Placental pericyte (primary cell): ENCODE measurements around the genes SLC35A5 and GRAMD1C.

- CAGE, long polyA plus RNA, result no peak
These were observed 76.1 kb downstream of the CD200 start for GRCh38 chr3:112408954-112409546.

DNA sequence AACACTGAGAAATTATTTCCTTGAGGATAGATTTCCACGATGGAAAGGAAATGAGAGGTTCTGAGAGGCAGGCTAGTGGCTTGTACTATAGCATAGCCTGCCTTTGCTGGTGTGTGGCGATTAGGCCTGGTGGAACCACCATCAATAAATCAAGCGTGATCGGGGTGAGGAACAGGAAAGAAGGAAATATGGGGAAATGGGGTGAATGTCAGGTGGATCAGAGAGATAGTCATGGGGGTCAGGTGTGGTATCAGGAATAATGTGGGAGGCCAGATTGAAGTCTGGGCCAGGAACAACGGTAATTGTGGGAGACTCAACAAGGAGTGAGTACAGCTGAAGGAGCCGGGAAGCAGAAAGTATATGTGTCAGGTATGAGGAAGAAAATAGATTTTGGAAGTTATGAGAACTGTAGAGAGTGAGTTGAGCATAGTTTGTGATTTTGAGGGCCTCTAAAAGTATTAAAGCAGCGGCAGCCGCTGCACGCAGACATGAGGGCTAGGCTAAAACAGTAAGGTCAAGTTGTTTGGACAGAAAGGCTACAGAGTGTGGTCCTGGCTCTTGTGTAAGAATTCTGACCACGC, 80.0 kb downstream of the BTLA start:
- CAGE, long polyA plus RNA, result no peak

- CAGE, long polyA plus RNA, result no peak
These were observed at the start of gene SLC35A5 for GRCh38 chr3:112561810-112562673. SLC35A5 (plus strand) TSS chr3:112562045.

GRCh38 chr3:112635467-112636422, 5.2 kb downstream of the CCDC80 start:
- CAGE, long polyA plus RNA, result no peak

DNA sequence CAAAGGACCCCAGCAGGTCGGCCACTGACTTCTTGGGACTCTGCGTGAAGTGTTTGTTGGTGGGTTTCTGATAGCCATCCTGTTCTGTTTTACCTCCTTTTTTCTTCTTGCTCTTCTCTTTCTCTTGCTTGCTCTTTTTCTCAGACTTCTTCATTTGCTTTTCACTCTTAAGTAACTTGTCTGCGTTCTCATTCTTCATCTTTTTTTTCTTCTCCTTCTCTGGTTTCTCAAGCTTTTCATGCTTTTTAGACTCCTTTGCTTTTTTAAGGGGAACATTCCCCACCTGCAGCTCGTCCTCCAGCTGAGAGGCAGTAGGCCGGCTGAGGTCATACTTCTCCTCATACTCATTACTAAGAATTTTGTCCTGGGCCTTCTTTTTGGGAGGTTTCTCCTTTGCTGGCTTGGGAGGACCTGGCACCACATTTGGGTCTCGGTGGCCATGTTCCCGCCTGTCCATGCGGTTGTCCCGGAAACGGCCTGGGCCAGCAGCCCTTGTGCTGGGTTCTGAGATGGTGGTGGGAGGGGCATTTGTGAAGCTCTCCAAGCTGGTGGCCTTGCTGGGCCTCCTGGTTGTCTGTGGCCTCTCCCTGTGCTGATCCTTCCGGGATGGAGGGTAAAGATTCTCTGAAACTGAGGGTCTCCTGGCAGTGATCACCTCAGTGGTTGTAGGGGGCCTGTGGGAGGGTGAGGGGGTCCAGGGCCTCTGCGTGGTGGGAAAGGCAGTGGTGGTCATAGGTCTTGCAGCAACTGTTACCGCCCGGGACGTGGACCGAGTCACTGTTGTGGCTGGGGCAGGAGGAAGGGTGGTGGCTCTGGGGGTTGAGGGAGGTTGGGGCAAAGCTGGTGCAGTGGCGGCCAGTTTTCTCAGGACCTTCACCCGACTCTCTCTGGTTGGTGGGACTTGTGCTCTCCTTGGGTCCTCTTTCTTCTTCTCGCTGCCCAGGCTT, 2.6 kb downstream of the CCDC80 start:
- CAGE, long polyA plus RNA, result no peak

- CAGE, long polyA plus RNA, result no peak
These were observed 1.9 kb downstream of the CCDC80 start for GRCh38 chr3:112638995-112639390.

GRCh38 chr3:112641406-112641895, 508 bp upstream of the CCDC80 start:
- CAGE, long polyA plus RNA, result no peak

- CAGE, long polyA plus RNA, result no peak
These were observed 36.8 kb downstream of the BOC start for GRCh38 chr3:113248121-113248554.

DNA sequence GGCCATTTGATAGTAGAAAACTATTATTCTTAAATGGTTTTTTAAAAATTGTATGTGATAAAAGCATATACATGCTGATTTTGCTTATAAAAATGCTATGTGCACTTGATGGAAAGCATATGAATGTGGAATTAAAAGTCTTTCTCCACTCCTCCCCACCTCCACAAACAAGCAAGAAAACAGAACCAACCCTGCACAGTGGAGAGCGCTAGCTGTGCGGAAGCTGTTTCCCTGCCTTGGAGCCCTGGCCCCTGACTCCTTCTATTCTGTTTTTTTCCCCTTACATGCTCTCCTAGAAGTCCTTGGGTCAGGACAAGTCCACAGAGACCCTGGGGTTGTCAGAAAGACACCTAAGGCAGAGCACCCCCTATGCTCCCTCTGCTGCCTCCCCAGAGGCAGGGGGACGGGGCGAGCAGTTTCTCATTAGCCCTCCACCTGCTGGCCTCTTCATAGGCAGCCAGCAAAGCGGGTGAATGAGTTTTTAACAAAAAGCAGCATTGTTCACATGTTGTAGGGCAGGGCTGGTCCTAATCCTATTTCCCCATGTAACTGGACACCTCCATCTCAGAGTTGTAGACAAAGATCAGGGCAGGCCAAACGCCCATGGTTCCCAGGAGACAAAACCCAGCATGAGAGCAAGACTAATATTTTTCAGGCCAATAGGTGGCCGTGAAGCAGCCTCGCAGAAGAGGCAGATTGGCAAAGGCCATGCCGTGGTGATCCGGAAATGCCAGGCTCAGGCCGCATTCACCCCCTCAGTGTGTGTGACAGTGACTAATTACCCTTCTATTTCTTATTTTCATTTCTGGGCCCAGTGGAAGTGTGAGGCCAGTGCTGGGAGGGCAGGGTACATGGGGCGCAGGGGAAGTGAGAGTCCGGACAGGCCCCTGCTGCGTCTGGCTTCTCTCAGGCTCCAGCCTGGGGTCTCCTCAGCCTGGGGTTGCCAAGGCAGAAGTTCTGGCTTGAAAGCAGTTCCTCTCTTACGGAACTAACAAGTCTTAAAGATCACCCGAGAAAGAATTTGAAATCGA, 64.5 kb downstream of the BOC start:
- CAGE, long polyA plus RNA, result no peak

GRCh38 chr3:113505723-113506299, 9.1 kb downstream of the SPICE1 start:
- CAGE, long polyA plus RNA, result no peak

GRCh38 chr3:113532665-113533594, 575 bp downstream of the SIDT1 start:
- CAGE, long polyA plus RNA, result no peak

- CAGE, long polyA plus RNA, result no peak
These were observed 33.2 kb downstream of the USF3 start for GRCh38 chr3:113663203-113663677.

DNA sequence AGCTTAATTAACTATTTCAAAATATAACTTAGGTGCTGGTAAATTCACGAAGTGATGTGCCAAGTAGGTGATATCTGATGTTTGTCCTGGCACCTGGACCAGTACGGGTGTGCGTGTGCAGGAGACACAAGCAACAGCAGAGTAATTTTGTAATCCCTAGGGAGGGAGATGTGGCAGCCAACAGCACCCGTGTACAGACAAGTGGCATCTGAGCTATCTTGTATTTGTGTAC, 22.9 kb downstream of the USF3 start:
- CAGE, long polyA plus RNA, result no peak

DNA sequence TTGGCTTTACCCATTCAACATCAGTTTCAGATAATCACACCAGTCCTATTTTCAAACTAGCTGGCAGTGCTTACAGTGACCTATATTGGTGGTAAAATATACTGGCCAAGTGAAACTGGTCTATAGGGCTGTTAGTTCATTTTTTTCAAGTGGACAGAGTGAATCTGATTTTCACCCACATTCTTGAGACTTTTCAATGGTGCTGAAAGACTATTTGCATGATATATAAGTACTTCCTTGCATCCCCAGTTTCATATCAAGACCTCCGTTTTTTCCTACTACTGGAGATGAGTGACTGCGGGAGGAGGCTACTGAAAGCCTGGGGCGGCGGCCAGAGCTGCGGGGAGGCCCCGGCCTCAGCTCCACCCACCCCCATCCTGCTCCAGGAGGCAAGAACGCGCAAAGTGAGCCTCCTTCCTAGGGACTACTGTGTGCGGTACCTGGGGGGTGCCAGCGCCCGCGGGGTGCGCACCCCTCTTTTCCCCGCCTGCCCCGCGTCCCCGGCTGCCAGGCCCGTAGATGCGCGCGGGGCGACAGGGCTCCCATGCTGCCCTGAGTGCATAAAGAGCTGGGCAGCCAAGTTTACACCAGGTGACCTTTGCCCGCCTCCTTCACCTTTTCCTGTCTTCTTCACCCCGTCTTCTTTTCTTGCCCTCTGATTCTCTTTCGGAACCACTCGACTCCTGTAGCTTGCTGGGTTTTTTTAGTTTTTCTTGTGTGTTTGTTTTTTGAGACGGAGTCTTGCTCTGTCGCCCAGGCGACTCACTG, 2.4 kb upstream of the USF3 start:
- CAGE, long polyA plus RNA, result no peak

DNA sequence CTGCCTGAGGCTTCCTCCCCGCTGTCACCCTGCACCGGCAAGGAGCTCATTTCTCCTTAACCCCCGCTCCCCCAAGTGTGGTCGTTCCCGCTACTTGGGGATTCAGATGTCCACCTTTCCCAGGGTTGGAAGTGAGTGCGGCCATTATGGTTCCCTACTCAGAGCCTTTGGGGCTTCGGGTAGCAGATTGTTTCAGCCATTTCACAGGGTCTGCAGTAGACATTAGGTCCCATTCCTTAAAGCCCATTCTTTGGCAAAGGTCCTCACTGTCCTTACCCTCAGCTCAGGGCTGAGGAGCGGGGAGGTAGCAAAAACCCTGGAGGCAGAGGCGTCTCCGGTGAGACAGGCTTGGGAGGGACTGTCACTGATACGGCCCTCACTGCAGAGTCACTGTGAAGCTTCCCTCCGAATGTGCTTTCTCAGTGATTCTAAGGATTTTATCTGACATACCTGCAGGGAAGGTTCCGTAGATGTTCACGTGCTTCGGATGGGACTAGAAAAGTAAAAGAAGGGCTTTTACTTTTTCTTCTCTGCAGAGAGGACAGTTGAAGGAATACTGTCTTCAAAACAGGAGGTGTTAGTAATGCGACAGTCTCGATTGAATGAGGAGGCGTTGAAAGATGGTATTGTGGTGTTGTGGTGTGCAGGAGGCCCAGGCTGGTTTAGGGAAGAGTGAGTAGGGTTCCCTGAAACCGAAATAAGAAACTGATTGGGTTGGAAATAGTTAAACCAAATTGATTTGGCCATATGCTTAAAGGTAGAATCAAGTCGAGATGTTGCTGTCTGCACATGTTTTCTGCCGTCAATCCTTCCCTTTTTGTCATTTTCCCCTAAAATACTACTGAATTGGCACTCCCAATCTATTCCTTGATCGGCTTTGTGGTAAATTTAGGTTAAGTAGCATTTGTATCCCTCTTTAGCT, 634 bp downstream of the ATP6V1A start:
- CAGE, long polyA plus RNA, result no peak

DNA sequence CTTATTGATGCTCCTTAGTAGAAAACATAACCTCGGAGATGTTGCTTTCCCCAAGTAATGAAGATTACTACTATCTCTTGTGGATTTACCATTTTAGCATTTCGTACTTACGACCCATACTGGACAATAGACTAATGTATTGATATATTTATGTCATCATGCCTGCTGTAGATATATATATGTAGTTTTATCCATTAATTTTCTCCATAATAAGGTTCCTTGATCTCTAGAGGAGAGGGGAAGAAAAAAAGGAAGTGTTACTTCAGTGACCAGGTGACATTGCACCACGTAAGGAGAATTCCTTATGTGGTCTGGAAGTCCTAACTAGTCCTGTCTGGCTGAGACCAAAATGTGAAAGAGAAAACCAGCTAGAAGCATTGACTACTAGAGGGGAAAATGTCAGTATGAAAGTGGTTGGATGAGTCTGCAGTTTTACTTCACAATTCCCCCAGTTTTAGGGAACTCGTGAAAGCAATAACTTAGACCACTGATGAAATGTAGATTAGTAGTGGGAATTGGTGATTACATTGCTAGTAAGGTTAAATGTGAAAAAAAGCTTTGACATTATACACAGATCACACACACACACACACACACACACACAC, 2.0 kb downstream of the ATP6V1A start:
- CAGE, long polyA plus RNA, result no peak

GRCh38 chr3:113838580-113839418, at the start of gene GRAMD1C:
GRAMD1C (plus strand) TSS chr3:113838788.
- CAGE, long polyA plus RNA, result no peak

DNA sequence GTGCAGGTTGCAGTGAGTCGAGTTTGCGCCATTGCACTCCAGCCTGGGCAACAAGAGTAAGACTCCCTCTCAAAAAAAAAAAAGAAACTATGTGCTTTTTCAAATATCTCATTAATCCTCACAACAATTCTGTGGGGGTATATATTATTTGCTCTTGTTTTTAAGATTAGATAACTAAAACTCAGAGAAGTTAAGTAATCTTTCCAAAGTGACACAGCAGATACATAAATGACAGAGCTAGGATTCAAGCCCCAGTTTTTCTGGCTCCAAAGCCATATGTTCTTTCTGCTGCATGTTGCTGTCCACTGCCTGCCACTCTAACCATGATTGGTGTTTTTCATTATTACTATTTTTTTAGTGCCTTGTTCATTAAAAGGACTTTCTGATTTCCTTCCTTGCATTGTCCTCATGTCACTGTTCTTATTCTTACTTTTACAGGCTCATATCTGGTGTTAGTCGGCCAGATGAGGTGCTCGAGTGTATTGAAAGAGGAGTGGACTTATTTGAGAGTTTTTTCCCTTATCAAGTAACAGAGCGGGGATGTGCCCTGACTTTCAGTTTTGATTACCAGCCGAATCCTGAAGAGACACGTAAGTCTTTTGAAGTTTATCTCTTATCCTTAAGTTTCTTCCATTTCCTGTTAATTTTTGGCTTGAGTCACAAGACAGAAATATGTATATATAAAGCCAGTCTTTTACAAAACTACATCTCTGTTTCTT, 23.1 kb downstream of the QTRT2 start:
- CAGE, long polyA plus RNA, result no peak

DNA sequence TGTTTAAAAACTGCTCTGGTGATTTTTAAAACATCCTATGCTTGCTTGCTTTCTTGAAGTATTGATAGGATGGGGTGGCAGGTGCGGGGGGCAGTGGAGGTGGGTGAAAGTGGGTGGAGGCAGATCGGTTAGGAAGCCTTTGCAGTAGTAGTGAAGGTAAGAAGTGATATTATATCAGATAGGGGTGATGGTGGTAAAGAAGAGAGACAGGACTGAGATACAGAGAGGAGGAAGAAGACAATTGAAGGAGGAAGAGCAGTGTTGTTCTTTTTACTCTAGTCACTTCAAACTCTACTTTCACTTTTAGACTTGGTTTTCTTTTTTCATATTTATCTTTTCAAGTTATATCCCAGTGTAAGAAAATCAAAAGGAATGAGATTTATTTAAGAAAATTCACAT, 11.0 kb downstream of the ZNF80 start:
- CAGE, long polyA plus RNA, result no peak

GRCh38 chr3:114290850-114291200, 3.0 kb upstream of the TIGIT start:
- CAGE, long polyA plus RNA, result no peak